Neural cell (in vitro differentiated cells): ENCODE measurements around a stretch of chr11.

DNA sequence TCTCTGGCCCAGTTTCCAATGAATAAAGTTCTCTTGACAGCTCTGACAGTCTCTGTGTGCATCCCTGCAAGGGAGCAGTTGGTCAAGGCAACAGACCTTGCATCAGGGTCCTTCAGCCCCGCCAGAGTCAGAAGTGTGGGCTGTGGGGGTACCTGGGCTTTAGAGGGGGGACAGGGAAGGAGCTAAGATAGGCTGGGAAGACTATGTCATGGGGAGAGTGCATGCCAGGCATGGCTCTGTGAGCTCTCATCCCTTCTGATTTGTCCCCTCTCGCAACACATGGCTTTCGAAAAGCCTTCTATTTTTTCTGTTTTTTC lies 2.9 kb downstream of the RNF26 start:
- RAMPAGE, long total RNA = no peak

DNA sequence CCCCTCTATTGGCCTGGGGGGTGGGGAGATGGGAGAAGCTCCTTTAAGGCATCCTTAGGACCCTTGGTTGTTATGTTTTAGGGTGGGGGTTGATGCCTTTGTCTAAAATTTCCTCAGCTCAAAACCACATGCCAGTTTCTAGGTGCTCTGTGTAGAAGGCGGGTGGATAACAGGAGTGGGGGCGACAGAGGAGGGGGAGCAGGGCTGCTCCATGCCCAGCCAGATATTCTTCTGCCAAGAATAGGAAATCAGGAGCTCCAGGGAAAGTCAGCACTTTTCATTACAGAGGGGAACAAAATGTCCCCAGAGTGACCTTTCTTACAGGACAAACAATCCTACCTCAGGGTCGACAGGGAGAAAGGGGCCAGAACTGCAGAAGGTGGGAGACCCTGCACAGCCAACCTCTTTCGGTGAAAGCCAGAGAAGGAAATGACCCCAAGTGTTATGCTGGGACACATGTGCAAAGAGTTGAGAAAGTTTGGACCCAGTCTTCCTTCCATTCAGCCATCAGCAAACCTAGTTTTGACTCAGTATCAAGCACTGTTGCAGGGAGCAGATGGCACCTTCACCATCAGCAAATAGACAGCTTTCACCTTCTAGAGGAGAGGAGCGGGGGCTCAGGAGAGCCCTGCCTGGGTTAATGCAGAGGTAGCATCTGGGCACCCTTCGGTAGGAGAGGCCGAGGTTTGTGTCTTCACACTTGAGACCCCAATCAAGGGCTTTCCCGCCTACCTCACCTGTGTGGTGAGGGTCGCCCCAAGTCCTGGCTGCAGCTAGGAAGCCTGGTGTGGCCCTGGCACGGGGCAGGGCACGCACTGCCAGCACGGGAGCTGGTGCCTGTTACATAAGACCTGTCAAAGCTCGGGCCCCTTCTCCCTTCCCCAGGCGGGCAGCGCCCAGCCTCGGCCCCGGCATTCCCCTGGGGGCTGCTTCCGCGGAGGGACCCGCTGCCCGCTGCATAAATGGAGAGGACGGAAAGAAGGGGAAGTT lies 16.1 kb upstream of the MFRP start:
- RAMPAGE, long total RNA = no peak

GRCh38 chr11:119366449-119367515 lies 14.7 kb downstream of the USP2 start:
- RAMPAGE, long total RNA = no peak

GRCh38 chr11:119378025-119378694 lies 3.3 kb downstream of the USP2 start:
- RAMPAGE, long total RNA = no peak

- RAMPAGE, long total RNA = no peak
Observed at GRCh38 chr11:119486079-119486334, 63.0 kb upstream of the THY1 start.

DNA sequence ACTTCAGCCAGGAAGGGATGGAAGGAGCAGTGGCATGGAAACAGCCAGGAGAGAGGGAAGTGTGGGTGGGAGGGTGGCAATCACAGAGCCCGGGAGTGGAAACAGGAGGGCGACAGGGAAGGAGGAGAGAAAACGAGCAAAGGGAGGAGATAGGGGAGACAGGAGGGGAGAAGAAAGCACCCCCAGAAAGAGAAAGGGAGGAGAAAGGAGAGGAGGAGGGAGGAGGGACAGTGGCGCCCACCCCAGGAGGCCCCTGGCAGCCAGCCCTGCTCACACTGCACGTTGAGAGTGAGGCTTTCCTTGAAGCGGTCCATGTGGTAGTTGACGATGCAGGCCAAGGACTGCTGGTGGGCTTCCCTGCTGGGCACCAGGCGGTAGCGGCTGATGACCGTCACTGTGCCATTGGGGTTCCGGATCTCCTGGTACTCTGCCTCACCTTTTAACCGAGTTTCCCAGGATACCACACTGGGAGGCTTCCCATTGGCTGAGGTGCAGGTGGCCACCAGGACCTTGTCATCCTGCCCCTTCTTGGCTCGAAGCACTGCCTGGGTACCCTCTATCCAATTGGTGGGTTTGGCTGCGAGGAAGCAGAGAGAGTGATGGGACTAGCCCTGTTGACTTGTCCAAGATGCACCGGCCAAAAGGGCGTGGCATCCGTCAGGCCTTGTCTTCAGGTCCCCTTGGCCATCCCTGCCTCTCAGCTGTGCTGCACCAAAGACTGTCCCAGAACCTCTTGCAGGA lies 51.5 kb downstream of the NECTIN1 start:
- RAMPAGE, long total RNA = no peak

DNA sequence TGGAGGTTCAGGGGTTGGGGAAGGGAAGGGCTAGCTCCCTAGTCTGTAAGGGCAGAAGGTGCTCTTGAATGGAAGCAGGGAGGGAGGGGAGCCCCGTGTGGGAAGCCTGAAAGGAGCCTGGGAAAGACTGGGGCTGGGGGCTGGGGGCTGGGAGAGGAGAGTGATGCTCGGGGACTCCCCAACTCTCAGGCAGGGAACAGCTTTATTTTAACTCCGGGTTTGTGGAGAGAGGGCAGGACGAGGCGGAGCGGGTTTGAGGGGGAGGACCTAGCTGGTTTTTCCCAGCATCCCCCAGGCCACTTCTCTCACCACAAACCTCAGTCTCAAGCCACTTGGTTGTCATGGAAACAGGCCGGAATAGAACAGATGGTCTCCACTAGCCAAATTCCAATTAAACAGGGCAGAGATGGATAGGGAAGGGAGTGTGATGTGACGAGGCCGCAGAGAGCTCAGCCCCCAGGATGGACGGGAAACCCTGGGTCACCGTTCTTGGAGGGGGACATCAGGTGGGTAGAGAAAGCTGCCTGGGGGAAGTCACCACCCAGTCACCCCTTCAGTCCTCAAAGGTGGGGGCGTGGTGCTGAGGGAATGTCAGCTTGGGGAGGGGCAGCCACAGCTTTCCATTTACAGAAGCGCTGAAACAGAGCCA lies 19.4 kb downstream of the NECTIN1 start:
- RAMPAGE, long total RNA = no peak

DNA sequence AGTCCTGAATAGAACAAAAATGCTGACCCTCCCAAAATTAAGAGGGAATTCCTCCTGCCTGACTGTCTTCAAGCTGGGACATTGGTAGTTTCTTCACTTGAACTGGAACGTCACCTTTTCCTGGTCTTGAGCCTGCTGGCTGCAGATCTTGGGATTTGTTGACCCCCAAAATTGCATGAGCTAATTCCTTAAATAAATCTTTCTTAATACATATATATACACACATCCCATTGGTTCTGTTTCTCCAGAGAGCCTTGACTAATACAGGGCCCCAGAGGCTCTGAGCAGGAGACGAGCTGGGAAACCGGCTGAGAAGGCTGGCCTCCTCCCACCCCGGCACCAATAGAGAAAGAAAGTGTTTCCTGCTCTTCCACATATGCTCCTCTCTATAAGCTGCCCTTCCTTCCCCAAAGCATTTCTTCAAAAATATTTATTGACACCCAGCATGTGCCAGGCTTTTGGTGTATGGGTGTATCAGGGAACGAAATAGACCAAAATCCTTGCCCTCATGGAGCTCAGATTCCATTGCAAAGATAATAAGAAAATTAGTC lies 46.1 kb downstream of the TRIM29 start:
- RAMPAGE, long total RNA = no peak

DNA sequence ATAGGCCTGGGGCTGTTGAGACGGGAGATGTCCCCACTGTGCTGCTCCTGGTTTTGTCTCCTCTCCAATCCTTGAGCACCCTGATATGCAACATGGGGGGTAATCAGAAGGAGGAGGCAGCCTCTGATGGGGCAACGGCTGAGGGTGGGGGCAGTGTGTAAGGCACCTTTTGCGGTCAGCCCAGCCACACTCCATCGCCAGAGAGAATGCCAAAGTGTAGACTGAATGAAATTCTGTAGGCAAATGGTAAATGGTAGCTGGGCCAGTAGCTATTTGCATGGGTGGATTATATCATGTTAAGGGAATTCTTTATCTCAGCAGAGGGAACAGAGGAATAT lies 26.6 kb downstream of the TRIM29 start:
- RAMPAGE, long total RNA = no peak

GRCh38 chr11:120214481-120214948 lies 3.7 kb downstream of the OAF start:
- RAMPAGE, long total RNA = no peak

GRCh38 chr11:120294894-120295532 lies 30.1 kb upstream of the TLCD5 start:
- RAMPAGE, long total RNA = no peak

- RAMPAGE, long total RNA = no peak
Observed at GRCh38 chr11:120383456-120383861, 47.2 kb downstream of the ARHGEF12 start.

GRCh38 chr11:120956638-120957255 lies 67.2 kb upstream of the TBCEL start:
- RAMPAGE, long total RNA = no peak

GRCh38 chr11:121446781-121447123 lies 5.4 kb upstream of the SORL1 start:
- RAMPAGE, long total RNA = no peak

- RAMPAGE, long total RNA = no peak
Observed at GRCh38 chr11:121471644-121472066, 19.5 kb downstream of the SORL1 start.

- RAMPAGE, long total RNA = no peak
Observed at GRCh38 chr11:121485093-121485621, 33.0 kb downstream of the SORL1 start.

DNA sequence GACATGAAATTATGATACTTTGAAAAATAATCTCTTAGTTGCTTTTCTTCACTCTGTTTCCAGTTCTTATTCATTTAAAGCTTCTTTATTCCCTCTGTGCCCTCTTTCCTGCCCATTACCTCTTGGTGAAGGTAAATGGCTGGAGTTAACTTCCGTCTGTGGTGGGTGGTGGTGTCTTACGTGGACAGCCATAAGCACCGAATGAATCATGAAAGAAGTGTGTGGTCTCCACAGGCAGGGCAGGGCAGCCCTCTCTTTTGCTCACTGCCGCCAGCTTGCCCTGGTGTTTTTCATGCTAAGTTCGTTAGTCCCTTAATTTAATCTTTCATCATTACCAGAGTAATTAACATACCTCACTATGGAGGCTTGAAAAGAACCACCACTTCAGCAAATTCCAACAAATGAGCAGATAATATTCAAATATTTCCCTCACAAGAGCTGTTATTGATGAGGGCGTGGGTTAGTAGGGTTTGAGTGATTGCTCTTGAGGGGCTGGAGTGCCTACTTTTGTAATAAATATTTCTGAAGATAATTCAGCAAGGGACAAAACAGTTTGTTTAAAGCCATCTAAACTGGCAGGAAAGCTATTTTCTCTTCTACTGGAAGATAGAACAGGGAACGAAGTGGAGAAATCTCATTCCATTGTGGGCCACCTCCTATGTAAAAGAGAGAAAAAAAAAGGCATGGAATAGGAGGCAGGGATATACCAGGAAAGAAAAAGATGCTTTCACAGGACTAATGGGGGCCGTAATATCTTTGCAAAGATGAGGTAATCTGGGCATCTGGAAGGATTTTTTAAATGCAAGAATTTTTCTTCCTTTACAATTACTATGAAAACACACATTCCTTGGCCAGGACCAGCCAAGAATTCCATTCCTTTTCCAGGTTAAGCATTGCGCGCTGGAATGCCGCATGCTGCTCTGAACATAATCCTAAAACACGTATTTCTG lies 99.6 kb downstream of the SORL1 start:
- RAMPAGE, long total RNA = no peak

- RAMPAGE, long total RNA = no peak
Observed at GRCh38 chr11:121582317-121582882, 130.3 kb downstream of the SORL1 start.

DNA sequence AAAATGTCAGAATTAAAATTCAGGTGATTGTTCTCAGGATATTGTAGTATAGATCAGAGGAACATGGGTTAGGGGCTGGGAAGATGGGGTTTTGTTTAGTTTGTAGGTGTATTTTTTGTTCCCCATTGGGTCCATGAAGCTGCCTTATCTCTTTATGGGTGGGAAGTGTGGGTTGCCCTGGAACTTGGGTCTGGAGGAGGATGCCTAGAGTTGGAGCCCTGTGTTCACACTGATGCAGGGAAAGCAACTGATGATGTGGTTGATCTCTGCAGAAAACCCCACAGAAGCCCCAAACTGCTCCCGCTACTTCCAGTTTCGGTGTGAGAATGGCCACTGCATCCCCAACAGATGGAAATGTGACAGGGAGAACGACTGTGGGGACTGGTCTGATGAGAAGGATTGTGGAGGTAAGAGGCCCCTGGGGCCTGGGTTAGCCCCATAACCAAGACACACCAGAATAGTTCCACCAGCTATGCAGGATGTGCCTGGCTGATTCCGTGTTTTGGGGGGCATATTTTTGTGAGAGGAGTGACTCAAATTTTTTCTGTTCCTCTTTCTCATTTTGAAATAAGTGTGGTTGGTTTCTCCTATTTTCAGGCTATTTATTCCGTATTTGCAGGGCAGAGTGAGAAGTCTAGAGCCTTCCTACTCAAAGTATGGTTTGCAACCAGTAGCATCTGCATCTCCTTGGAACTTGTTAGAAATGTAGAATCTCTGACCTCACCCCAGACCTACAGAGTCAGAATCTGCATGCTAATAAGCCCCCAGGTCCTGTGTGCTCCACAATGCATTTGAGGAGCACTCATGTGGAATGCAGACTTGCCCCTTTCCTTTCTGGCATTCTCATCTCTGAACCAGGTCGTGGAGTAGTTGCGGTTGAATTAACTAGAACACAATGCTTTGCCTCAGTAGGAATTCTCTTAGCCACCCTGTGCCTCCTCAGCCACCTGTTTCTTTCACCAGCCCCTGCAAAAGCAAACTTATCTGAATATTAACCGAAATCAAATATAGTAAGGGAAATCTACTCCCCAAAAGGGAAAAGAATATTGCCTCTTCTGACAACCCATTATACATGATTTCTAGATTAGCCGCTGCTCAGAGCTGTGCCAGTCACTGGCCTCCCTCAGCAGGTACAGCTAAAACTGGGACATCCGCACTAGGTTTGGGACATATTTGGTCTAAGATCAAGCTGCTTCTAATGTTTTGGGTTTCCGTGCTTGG lies 138.1 kb downstream of the SORL1 start:
- RAMPAGE, long total RNA = no peak

DNA sequence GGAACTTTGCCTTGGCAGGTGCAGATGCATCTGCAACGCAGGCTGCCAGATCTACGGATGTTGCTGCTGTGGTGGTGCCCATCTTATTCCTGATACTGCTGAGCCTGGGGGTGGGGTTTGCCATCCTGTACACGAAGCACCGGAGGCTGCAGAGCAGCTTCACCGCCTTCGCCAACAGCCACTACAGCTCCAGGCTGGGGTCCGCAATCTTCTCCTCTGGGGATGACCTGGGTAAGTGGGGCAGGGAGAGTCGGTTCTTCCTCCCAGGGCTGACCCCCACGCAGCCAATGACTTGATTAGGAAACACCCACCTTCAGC lies 175.4 kb downstream of the SORL1 start:
- RAMPAGE, long total RNA = no peak